Epidermal melanocyte (primary cell): Measurements from ENCODE around the gene SYNPO2.

DNA sequence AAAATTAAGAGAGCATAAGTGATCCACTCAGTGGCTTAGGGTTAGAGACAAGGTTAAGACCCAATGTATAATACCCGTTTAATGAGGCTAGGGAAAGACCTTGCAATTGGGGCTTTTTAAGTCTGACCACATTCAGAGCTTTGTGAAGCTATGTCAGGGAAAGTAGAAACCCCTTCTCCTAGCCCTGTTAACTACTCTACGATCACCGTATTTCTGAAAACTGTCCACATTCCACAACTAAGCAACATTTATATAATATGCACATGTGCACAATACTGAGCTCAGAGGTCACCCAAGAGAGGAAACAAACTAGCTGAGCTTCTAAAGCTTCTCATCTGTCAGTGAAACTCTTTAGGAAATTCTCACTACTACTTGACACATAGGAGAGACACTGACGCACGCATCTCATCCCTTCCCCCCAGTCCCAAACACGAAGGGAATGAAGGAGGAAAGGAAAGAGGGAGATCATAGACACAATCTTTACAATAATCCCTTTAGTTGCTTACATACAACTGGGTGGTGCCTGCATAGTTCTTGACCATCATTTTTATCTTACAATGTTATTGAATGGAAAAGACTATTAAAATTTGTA, 56.2 kb downstream of the METTL14 start:
- RRBS: no CpG with 5 or more reads among the region's 6 CpGs

- RRBS: no CpG with 5 or more reads among the region's 4 CpGs
Observed at GRCh38 chr4:118743892-118744241, 58.7 kb downstream of the METTL14 start.

DNA sequence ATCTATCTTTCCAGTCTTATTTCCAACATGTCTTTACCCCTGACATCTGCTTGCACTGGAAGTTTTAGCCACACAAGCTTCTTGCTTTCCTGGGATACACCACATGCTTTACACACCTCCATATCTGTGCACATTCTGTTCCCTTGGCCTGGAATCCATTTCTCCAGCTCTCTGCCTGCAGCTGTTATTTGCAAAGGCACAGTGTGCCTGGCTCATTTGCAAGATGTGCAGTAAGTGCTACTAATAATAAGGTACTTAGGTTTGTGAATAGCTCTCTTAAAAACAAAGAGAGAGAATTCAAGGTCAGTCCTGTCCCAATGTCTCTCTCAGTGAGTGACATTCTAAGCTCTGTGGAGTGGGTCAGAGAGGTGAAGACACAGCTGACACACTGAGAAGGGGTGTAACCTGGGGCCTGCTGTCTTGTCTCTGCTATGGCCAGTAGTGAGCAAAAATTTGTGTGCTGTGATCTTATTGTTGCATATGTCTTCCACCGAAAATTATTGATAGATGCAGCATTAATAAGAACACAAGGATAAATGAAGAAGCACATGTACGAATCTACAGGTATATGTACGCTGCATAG, 61.4 kb downstream of the METTL14 start:
- RRBS: no CpG with 5 or more reads among the region's 3 CpGs

GRCh38 chr4:118888557-118889328, at the start of gene SYNPO2:
TSS of gene SYNPO2 (plus strand) at chr4:118888854.
- RRBS: no CpG with 5 or more reads among the region's 30 CpGs

DNA sequence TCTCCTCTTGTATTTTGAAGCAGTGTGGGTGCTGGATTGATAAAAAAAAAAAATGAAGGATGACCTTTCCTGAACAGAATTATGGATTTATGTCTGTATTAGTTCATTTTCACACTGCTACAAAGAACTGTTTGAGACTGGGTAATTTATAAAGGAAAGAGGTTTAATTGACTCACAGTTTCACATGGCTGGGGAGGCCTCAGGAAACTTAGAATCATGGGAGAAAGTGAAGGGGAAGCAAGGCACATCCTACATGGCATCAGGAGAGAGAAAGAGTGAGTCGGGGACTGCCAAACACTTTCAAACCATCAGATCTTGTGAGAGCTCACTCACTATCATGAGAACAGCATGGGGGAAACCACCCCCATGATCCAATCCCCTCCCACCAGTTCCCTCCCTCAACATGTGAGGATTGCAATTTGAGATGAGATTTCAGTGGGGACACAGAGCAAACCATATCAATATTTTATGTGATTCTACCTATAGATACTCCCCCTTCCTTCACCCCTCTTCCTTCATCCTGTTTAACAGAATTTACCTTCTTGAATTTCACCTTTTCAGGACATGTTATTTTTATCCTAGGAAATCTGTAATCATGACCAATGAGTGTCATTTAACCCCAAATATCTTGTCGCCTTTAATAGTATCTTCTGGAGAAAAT, 8.4 kb downstream of the SYNPO2 start:
- RRBS: no CpG with 5 or more reads among the region's 2 CpGs

GRCh38 chr4:119026503-119027515, 108.8 kb upstream of the MYOZ2 start:
- RRBS: no CpG with 5 or more reads among the region's 22 CpGs

DNA sequence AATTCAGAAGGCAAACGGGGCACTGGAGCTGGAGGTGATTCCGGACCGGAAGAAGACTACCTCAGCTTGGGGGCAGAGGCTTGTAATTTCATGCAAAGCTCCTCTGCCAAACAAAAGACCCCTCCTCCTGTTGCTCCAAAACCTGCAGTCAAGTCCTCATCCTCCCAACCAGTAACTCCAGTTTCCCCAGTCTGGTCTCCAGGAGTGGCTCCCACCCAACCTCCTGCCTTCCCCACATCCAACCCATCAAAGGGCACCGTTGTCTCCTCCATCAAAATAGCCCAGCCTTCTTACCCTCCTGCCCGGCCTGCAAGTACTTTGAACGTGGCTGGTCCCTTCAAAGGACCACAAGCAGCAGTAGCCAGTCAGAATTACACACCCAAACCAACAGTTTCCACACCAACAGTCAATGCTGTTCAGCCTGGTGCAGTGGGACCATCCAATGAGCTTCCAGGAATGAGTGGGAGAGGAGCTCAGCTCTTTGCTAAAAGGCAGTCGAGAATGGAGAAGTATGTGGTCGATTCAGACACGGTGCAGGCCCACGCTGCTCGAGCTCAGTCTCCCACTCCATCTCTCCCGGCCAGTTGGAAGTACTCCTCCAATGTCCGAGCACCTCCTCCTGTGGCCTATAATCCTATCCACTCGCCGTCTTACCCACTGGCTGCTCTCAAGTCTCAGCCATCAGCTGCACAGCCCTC, 104.6 kb upstream of the MYOZ2 start:
- RRBS: no CpG with 5 or more reads among the region's 15 CpGs

GRCh38 chr4:119299248-119299722, 1.2 kb downstream of the C4orf3 start:
- RRBS: no CpG with 5 or more reads among the region's 2 CpGs

DNA sequence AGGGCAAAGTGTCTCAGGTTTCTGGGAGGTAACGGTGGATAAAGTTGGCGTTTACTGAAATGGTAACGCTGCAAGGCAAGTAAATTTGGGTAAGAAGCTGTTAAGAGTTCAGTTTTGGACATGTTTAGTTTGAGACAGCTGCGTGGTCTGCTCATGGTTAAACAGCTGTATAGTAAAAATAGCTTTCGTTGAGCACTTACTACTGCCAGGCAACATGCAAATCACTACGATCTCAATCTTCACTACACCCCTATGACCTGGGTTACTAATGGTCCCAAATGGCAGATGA, 778 bp downstream of the C4orf3 start:
- RRBS: no CpG with 5 or more reads among the region's 6 CpGs

GRCh38 chr4:119591107-119591718, 37.4 kb downstream of the PDE5A start:
- RRBS: no CpG with 5 or more reads among the region's 3 CpGs

- RRBS: no CpG with 5 or more reads among the region's 7 CpGs
Observed at GRCh38 chr4:120921630-120921889, 966 bp downstream of the PRDM5 start.

DNA sequence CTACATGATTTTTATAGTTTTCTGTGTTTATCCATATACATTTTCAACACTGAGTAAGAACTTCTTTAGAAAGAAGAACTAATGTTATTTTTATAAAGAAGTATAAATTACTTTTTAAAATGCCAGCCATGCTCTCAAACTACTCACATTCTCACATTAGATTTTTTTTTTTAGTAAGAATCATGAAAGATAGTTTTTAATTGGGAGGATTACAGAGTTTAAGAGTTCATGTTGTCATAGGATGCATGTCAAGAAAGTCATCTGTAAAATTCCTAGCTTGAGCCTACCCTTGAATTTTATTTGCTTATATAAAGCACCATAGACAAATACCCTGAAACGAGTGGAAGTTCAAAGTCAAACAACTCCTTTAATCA, 17.7 kb upstream of the TNIP3 start:
- RRBS: no CpG with 5 or more reads among the region's 1 CpG

- RRBS: no CpG with 5 or more reads among the region's 3 CpGs
Observed at GRCh38 chr4:121183321-121183855, 19.3 kb upstream of the TNIP3 start.

DNA sequence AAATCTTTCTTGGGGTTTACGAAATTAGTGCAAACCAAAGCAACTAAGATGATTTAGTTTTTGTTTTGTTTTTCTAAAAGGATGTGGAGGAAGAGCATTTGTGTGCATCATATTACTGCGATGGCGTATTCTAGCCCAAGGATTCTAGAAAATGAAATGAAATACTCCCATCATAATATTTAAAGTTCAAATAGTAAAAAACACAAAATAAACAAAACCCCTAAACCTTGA, 30.3 kb upstream of the TNIP3 start:
- RRBS: no CpG with 5 or more reads among the region's 3 CpGs

GRCh38 chr4:121392433-121392822, 11.6 kb upstream of the QRFPR start:
- RRBS: no CpG with 5 or more reads among the region's 3 CpGs

DNA sequence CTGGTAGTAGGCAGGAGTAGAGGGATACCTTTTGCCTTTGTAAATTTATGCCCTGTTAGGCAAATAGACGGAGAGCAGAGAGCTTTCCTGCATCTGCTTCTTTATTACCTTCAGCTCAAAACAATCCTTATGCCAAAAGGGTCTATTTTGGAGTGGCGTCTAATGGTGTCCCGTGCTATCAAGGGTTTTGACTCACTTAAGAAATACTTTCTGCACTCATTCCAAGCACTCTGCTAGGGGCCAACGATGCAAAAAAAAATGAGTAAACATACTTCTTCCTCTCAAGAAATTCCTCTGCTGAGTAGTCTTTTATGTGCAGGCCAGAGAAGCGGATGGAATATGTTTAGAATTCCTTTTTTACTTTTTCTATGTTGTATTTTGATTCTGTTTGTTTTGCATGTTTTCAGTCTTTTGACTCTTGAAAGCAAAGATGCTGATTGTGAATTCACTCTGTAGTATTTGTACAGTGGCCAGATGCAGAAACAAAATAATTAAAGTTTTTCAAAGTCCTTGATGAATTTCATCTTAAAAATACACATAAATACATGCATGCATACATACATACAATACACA, 131.7 kb downstream of the ANXA5 start:
- RRBS: no CpG with 5 or more reads among the region's 5 CpGs

- RRBS: 2% methylated on average over 3 of the region's 43 CpGs
Observed at GRCh38 chr4:121697036-121697567, 322 bp upstream of the ANXA5 start.

DNA sequence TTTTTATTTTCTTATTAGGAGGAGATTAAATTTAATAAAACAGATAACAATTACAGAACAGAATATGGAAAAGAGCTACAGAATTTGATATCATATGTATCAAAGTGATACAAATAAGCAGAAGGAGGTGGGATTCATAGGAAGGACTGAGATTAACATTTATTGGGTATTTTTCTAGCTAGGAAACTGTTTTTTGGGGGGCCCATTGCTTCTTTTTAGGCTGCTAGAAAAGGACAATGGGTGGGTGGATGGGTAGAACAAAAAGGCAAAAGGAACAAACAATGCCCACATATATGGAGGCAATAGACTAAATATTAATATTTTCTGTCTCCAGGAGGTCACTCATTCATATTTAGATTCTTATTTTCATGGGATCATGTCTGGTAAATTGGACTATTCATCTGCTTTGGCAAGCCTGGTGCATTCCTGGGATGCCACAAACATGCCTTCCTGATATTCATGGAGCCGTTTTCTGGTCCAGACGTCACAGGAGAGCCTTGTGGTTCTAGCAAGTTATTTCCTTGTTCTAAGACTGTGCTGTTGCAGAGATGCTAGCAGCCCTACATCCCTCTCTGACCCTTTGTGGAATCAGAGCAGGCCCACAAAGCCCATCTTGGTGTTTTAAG, 16.3 kb upstream of the EXOSC9 start:
- RRBS: no CpG with 5 or more reads among the region's 2 CpGs

GRCh38 chr4:122349032-122349405, 29.8 kb upstream of the ADAD1 start:
- RRBS: no CpG with 5 or more reads among the region's 3 CpGs